Left lung (tissue), 1 donor: ENCODE results near the gene CGA.

DNA sequence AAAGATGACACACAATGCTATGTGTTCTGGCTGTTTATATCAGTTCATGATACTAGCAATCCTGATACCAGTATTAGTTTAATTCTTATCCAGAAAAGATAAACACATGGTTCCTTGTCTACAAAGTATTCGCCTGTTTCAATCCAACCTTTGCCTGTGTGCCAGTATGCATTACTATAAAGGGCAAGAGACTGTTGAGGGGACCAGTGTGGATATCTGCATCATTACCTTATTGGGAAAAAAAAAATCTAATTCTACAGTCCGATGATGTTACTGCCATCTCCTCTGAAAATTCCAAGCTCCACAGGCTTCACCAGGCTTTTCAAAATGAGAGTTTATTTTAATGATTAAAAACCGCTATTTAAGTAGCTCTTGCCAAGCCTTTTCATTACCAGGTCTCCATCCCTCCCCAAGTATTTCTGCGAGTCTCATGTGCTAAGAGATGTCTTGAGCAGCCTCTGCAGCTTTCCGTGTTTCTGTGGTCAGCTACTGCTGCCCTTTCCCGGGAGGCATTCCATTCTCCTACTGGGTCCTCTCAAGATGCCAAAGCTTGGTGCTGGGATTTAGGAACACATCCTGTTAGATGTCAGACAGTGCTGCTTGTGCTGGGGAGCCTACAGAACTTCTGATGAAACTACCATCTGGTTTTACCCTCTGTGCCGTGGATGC is 4.1 kb downstream of the RWDD2A start:
- PRO-cap = no peak

GRCh38 chr6:83291636-83292237 is 98.6 kb downstream of the RWDD2A start:
- PRO-cap = no peak

DNA sequence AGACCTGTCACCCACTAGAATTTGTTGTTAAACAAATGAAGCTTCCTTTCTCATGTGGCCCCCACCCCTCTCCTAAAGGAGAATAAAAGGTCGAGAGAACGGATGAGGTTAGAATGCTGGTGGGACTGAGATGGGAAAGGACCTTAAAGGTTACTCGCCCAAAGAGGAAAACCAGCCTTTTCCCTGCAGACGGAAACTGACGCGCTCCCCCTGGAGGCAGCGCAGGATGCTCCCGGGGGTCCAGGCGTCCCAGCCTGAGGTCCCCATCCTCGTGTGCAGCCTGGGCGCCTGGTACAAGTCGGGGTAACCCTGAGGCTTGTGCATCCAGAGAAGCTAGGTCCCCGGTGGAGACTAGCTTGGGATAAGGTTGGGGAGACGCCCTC is 555 bp upstream of the PRSS35 start:
- PRO-cap = no peak

DNA sequence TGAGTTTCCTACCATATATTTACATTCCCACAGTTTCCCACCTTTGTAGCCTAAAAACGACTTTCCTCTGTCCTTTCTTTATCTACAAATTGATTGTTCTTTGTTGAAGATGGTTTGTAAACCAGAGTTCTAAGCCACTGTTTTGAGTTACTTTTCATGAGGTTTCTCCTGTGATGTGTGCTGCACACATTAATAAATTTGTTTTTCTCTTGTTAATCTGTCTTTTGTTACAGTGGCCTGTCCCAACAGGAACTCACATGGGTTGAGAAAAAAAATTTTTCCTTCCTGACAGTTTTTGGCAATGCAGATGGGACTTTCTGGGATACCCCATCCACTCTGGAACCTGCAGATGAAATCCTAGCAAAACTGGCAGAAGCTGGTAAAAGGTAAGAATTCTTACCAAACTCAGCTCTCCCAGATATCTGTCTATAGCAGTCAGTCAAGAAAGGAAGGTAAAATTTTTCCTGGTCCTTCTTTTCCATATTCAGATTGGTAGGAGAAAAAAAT is 88.2 kb downstream of the CEP162 start:
- PRO-cap = no peak

- PRO-cap = no peak
Measured at GRCh38 chr6:84777850-84778277, 13.5 kb upstream of the TBX18 start.

- PRO-cap = no peak
Measured at GRCh38 chr6:85283555-85284008, 166.3 kb upstream of the NT5E start.

DNA sequence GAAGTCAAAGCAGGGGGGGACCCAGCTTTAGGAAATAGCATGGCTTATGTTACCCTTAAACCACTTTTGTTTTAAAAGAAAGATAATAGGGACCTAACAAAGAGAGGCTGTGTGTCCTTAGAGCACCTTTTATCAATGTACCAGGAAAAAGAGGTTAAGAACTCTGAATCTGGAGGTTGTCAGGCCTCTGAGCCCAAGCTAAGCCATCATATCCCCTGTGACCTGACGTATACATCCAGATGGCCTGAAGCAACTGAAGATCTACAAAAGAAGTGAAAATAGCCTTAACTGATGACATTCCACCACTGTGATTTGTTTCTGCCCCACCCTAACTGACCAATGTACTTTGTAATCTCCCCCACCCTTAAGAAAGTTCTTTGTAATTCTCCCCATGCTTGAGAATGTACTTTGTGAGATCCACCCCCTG is 45.8 kb upstream of the NT5E start:
- PRO-cap = no peak

GRCh38 chr6:85404690-85405149 is 45.2 kb upstream of the NT5E start:
- PRO-cap = no peak

DNA sequence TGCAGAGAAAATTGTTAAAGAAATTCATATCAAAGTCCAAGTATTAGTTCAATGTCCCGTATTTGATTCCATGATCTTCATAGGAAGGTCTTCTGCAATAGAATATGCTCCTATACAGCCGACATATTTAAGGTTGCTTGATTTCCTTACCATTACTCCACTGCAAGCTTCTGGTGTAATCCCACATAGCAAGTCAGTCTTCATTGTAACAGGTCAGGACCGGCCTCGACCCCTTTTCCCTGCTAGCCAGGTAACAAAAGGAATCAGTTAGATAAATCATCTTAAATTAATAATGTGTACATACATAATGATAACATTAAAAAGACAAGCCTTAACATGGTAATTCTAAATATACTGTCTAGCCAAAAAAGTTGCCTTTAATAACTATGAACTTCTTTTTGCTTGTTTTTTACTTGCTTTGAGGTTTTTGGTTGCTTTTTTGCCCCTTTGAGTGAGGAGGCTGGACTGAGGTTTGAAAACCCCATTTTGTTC is 19.1 kb upstream of the SNX14 start:
- PRO-cap = no peak

DNA sequence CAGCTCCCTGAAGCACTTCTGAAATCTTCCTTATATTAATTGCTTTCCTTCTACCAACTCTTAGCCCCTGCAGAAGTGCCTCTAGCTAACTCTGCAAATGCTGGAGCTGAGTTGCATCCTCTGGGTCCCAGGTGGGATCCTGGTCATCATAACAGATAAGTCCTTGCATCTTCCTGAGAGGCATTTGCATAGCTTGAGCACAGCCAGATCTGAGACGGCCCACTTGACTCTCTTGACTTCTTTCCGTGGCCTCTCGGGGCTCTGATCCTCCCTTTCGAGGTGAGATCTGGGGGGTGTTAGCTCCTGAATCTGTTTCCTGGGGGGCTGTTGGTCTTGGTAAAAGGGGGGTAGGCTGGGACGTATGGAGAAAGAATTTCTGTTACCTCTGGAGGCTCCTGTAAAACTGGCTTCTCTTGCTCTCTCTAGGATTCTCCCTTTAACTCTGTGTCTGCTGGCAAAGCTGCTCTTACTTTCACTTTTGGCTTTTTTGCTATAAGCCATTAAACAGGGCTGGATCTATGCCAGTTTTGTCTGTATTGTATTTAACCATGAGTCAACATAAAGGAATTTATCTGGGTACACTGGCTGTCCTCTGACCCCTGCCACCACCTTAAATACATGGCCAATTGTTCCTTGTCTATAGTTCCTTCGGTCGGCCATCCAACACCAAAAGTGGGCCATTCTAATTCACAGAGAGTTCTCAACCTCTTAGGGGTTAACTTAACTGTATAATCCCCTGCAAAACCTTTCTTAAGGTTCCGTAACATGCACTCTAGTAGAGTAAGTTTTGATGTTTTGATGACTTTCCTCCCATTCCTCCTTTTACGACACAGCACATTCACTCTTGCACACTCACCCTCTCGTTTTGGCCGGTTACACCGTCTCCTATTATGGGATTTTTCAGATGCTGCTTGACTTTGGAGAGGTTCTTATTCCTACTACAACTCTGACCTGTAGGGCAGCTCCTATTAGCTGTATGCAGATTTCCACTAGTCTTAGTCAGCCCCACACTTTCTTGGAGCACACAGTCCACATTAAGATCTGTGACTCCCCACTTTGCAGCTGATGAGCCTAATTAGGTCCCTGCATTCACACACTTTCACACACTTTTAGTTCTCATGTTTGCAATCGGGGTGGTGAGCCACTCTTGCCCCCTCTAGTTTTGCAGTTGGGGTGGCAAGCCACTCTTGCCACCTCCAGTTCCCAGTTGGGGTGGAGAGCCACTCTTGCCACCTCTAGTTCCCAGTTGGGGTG is 223.4 kb upstream of the SYNCRIP start:
- PRO-cap = no peak

GRCh38 chr6:85966825-85967270 is 324.2 kb upstream of the SYNCRIP start:
- PRO-cap = no peak

DNA sequence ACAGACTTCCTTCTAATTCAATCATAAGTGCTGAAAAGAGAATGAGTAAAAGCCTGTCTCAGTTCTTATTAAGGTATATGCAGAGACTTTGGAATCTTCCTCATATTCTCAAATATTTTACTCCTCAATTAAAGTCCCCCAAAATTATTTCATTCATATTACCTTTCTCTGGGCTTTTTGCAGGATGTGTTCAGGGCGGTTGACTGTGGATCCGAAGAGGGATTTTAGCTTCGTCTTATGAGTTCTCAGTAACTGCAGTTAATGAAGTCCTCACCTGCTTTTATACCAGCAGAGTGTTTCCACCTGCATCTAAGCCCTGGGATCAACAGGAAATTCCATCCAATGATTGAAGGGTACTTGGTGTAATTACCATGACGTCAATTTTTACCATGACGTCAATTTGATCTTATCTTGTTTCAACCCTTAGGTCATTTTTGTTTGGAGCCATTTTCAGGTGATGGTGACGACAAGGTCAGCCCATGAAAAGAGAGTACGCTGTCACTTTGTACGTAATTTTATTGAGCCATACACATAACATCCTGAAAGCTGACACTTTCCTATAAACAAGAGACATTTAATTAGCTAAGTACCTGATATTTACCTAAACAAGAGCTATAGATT is at the start of gene CGA:
Gene CGA (minus strand): TSS at position 256 of the 621 bp plus-strand sequence.
- PRO-cap = no peak

DNA sequence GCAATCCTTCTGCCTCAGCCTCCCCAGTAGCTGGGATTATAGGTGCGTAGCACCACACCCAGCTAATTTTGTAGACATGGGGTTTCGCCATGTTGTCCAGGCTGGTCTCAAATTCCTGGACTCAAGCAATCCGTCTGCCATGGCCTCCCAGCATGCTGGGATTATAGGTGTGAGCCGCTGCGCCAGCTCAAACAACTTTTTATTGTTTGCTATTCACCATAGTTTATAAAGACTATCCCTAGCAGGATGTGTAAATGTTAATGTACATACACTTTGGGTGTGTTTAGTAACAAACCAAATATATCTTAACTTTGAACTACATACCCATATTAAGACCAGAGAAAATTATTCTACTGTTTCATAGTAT is 22.3 kb downstream of the SLC35A1 start:
- PRO-cap = no peak

DNA sequence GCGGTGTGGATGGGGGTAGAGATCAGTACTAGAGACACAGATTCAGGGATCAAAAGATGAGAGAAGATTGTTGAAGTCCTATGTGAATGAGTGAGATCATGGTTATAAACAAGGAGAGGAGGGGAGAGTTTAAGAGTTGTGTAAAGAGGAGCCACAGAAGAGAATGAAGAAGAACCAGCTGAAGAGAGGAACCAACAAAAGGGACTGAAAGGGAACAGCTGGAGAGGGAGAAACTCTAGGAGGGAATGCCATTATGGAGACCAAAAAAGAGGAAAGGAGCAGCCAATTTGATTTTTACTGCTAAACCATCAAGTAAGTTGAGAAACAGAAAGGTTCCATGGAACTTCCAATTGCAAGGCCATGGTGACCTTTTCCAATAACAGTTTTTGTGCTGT is 105.5 kb upstream of the CNR1 start:
- PRO-cap = no peak

DNA sequence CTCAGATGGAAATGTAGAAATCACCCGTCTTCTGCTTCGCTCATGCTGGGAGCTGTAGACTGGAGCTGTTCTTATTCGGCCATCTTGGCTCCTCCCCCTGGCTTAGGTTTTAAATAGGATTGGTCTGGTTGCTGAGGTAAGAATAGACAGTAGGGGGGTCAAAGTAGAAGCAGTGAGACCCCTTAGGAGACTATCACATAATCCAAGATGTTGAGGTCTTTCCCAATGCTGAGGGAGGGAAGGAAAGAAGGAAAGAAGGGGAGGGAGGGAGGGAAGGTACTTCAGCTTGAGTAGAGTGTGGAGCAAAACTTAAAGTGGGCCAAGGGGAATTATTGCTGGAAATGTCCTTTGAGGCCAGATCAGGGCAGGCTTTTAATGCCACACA is 361.1 kb upstream of the CNR1 start:
- PRO-cap = no peak

DNA sequence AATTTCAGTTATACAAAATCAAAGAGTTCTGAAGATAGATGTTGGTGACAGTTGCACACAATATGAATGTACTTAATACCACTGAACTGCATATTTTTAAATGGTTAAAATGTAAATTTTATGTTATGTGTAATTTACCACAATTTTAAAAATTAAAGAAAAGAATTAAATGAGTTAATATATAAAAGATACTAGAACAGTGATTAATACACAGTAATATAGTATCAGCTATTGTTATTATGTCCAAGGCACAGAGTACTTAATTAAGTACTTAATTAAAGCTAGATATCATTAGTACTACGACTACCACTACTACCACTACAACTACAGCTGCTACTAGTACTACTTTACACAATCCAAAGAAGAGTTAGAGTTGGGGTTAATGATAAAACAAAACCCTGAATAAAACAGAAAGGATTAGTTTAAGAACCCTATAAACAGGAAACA is 98.4 kb downstream of the RNGTT start:
- PRO-cap = no peak

- PRO-cap = no peak
Measured at GRCh38 chr6:89070940-89071447, 9.6 kb upstream of the PNRC1 start.

DNA sequence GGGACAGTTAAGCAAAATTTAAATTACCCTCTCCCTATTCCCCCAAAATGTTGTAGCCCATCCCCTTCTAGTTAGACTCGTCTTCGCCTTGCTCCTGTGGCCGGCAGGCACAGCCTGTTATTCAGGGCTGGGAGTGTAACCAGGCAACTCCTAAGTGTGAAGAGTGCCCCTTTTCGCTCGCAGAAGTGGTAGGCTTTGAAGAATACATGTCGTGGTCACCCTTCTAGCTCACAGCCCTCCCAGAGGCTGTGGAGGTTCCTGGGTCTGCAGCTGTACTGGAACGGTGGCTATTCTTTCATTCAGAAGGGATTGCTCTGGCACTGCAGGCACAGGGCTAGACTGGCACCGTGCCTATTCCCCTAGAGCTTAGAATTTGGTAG is 973 bp upstream of the SRSF12 start:
- PRO-cap = no peak

- PRO-cap = bidirectional peak, plus-strand start at chr6:89146241, minus-strand start at chr6:89146280; bidirectional peak, plus-strand start at chr6:89146642, minus-strand start at chr6:89146415; unidirectional peak, minus-strand start at chr6:89147035
Measured at GRCh38 chr6:89146172-89147332, 697 bp downstream of the PM20D2 start.

DNA sequence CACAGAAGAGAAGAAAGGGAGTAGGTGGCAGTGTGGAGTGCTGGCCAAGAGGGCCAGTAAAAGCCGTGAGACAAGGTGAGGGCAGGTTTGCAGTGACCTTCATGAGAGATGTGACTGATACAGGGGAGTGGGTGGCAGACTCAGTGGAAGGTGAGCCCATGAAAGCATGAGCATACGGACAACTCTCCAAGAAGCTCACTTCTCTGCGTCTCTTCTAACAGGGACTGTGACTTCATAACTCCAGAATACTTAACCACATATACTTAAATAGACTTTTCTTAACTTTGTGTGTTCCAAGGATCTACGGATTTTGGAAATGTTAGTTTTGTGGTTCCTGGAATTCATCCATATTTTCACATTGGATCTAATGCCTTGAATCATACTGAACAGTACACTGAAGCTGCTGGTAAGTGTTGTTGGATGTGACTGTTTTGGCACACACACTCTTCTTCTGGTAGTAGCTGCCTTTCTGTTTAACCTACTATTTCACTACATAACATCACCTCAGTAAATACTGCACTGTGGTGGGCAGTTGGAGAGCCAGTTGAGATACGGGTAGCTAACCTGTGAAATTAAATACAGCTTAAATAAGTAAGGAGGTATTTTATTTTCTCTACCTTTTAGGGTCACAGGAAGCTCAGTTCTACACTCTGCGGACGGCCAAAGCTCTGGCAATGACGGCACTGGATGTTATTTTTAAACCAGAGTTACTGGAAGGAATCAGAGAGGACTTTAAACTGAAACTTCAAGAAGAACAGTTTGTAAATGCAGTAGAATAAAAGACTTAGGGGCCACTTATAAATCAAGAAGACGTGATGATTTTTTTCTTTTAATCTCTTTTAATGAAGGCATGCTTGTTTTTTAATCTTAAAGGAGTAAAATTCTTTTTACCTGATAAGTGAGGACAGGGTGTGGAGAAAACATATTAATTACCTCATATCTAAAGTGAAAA is 15.9 kb downstream of the PM20D2 start:
- PRO-cap = no peak